Endothelial cell (in vitro differentiated cells): Measurements from ENCODE around the gene SHD.

DNA sequence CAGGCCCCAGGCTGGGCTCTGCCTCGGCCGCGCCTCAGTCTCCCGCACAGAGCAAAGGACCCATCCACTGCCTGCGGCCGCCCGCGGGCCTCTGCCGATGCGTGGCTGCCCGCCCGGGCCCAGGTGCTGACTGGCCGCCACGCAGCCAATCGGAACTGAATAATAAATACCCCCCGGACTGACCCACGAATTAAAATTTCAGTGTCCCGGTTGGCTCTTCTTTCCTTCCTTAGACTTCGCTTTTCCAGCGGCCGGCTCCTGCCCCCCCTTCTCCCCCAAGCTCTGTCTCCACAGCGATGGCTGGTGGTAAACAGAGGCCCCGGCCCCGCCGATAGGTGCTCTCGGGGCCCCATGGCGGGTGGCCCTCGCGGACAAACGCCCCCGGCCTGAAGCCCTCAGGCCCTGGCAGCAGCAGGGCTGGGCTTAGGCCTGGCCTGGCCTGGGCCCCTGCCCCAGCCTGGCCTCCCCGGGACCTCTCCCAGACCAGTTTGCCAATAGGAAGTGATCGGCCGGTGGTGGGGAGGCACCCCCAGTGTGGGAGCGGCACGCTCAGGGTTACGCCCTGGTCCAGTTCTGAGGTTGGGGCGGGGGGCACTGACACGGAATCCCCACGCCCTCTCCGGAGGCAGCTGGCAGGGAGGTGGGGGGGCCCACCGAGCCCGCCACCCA lies 2.5 kb downstream of the ZBTB7A start:
- PRO-cap = unidirectional peak, minus-strand start at position 93 of the sequence; bidirectional peak, plus-strand start at position 570 of the sequence, minus-strand start at position 477 of the sequence

- PRO-cap = no peak
These were observed 15.2 kb upstream of the ZBTB7A start for GRCh38 chr19:4081790-4082494.

DNA sequence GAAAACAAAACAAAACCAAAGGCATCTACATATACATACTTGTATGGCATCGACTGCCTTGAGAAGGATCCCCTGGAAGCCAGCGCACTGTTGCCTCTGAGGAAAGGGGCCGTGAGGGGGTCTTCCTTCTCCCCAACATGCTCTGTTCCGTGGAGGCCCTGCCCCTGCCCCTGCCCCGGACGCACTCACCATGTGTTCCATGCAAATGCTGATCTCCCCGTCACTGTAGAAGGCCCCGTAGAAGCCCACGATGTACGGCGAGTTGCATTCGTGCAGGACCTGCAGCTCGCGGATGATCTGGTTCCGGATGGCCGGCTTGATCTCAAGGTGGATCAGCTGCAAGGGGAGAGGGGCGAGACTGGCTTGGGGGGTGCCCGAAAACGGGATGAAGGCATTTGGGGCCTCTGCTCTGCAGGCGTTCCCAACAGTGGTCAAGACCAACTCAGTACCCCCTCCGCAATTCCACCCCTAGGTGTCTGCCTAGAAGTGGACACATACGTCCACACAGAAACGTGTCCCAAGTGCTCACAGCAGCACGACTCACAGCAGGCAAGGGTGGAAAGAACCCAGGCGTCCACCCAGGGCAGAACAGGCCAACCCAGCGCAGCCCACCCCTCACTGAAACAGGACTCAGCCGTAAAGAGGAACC lies 13.5 kb downstream of the MAP2K2 start:
- PRO-cap = no peak

GRCh38 chr19:4170949-4171797 lies 11.2 kb downstream of the SIRT6 start:
- PRO-cap = no peak

DNA sequence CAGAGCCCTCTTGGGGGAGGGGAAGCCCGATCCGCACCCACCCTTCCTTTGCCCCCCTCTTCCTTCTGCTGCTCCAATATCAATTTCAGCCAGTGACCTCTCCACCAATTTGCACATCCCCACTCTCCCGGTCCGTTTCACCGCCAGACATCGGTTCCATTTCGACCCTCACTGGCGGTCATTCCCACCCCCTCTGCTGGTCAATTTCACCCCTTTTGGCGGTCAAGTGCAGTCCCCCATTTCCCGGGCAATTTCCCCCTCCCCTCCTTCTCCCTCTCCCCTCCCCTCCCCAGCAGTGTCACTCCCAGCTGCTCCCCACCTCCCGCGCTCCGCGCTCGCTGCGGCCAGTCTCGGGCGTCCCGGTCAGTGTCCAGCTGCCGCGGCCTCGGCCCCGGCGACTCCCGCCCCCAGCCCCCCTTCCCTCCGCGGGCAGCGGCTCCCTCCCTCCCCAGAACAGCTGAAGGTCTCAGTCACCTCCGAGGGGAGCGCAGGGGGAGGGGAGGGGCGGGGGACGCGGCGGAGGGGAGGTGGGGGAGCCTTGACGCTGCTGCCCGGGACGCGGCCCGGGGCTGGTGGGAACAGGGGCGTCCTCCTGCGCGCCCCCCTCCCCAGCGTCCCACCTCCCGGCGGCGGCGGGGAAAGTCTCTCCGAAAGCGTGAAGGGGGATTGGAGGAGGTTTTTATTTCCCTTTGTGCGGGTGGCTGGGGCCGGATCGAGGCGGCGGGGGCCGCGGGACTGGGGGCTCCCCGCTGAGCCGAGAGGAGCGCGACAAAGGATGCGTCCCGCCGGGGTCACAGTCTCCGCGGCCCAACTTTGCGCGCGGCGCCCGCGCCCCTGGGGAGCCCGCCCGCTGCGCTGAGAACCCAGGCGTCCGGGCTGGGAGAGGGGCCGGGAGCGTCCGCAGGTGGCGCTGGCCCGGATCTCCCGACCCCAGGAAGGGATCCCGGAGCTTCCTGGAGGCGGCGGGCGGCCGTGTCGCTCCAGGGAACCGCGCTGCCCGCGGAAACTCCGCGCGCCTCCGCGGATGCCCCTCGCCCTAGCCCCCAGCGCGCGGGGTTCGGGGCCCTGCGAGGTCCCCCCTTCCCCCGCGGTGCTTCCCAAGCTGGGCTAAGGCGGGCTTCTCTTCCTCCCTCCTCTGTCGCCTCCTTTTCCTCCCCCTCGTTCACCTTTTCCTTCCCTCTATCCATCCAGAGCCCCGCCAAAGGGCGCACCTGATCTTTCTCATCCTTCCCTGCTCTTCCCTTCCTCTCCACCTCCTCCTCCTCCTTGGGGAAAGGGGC lies at the start of gene SHD:
Gene SHD, plus strand, starts transcription at position 544 of the 1,280 bp plus-strand sequence.
- PRO-cap = no peak

DNA sequence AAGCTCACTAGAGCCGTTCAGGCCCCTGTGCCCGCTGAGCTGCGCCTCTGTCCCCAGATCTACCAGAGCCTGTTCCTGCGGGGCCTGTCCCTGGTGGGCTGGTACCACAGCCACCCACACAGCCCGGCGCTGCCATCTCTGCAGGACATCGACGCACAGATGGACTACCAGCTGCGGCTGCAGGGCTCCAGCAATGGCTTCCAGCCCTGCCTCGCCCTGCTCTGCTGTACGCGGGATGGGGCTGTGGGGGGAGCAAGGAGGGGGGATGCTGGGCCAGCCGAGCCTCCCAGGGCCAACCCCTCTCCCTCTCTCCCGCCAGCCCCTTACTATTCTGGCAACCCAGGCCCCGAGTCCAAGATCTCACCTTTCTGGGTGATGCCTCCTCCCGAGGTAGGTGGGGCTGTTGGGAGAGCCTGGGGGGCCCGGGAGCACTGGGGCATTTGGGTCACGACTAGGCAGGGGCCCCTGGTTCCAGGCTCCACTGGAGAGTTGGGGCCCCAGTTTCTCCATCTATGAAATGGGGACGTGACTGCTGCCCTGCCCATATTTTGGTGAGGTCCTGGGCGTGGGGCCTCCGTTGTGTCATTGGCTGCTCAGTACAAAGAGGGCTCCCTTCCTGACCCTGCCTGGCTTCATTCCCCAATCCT lies 14.0 kb downstream of the MPND start:
- PRO-cap = no peak

- PRO-cap = no peak
These were observed 27.1 kb downstream of the MPND start for GRCh38 chr19:4370480-4370851.

- PRO-cap = no peak
These were observed 9.7 kb downstream of the SH3GL1 start for GRCh38 chr19:4390442-4391337.

GRCh38 chr19:4536640-4537255 lies 1.7 kb upstream of the PLIN5 start:
- PRO-cap = no peak

DNA sequence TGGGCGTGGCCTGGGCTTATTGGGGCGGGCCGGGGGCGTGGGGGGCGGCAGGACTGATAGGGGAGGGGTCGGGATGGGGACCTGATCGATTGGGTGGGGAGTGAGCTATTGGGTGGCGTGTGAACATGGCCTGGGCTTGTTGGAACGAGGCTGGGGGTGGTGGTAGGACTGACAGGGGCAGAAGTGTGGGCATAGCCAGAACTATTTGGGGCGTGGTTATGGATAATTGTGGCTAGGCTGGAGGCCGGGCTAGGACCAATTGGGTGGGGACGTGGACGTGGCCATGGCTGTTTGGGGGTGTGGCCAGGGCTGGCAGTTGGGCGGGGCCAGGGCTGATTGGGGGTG lies 3.0 kb downstream of the SEMA6B start:
- PRO-cap = no peak

DNA sequence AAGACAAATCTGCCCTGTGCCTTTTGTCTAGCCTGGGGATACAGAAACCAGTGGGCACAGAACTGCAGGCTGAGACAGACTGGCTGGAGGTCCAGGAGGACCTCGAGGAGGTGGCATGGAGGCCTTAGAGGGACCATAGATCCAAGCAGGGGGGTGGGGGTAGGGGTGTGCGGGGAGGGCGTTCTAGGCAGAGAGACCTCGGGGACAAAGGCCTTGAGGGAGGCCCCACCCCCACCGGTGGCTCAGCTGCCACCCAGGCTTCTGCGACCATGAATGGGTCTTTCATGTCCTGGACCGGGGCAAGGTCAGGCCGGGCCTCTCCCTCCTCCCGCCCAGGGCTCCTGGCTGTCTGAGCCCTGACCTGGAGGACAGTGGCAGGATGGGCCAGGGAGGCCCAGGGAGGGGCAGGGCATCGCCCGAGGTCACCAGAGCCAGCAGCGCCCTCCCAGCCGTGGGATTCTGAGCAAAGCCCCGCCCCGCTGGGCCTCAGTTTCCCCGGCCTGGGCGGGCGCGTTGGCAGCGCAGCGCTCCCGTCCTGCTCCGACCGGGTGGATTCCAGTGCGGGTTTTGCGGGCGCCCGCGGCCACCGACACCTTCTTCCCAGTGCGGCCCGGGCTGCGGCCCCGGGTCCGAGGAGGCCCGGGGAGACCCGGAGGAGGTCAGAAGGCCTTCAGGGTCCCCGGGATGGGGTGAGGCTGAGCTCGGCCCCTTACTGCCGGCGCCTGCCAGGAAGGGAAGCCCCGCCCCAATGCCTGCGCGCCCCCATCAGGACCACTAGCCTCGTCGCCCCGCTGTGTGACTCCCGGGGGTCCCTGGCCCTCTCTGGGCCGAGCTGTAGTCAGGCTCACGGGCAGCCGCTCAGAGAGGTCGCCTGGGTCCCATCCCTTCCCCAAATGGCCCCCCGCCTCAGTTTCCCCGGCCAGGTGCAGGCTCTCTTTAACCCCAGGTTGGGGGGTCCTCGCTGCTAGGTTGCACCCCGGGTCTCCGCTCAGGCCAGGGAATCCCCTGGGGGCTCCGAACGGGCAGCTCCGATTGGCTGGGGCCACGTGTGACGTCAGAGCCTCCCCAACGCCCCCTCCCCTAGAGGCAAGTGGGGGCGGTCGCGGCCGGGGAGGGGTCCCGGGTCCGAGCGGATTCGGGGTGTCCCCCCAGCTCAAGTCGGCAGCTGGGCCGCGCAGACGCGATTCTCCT lies 24.7 kb upstream of the SEMA6B start:
- PRO-cap = no peak

GRCh38 chr19:4722504-4723576 lies 802 bp downstream of the DPP9 start:
- PRO-cap = bidirectional peak, plus-strand start at chr19:4723256, minus-strand start at chr19:4723203

DNA sequence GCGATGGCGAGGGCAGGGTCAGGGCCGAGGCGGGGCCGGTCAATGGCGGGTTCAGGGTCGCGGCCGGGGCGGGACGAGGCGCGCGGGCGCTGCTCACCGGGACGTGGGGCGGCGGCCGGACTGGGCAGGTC lies 200 bp downstream of the DPP9 start:
- PRO-cap = no peak

DNA sequence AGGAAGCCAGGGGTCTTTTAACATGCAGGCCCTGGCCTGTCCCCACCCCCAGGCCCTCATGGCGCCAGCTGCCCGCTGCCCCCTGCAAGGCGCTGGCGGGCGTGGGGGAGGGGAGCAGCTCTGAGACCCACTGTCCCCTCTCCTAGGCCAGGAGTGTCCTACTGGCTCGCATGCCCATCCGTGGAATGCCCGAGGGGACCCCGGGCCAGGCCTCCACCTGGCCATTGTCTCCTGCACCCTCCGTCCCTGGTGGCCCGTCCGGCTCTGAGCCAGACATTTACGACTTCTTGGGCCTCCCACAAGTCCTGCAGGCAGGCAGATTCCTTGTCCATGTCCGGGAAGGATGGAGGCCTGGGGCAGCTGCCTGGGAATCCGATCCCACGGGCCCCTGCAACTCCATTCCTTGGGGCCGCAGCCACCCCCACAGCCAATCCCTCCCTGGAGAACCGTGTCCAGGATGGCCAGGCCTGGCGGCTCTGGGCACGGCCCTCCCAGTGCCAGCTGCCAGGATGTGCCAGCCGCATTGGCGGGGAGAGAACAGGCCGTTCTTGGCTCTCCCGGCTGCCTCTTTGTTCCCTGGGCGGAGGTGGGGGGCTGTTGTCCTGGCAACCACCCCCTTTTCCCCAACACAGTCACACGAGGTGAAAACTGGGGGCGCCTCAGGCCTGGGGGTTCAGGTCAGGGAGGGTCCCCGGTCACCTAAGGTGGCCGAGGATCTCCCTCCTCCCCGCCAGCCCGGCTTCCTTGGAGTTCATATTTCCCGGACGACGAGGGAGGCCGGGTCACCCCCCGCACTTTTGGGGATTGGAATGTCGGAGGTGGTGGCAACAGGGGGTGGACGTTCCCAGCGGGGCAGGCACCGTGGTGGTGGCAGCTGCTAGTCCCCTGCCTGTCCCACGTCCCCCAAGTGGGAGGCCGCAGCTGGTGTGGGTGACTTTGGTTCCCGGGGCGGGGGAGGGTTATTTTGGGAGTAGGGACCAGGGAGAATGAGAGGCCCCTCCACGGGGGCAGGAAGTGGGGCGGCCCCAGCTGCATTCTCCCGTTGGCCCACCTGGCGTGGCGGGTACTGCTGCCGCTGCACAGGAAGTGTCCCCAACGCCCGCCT lies 10.6 kb upstream of the PLIN3 start:
- PRO-cap = no peak

- PRO-cap = bidirectional peak, plus-strand start at chr19:4909823, minus-strand start at chr19:4909819; bidirectional peak, plus-strand start at chr19:4910120, minus-strand start at chr19:4909966; bidirectional peak, plus-strand start at chr19:4910525, minus-strand start at chr19:4910453
These were observed 612 bp downstream of the UHRF1 start for GRCh38 chr19:4909647-4910578.

- PRO-cap = no peak
These were observed 19.9 kb downstream of the UHRF1 start for GRCh38 chr19:4929153-4929596.

- PRO-cap = no peak
These were observed 18.3 kb upstream of the KDM4B start for GRCh38 chr19:4950534-4951184.

- PRO-cap = no peak
These were observed 66.1 kb downstream of the KDM4B start for GRCh38 chr19:5034754-5035624.

DNA sequence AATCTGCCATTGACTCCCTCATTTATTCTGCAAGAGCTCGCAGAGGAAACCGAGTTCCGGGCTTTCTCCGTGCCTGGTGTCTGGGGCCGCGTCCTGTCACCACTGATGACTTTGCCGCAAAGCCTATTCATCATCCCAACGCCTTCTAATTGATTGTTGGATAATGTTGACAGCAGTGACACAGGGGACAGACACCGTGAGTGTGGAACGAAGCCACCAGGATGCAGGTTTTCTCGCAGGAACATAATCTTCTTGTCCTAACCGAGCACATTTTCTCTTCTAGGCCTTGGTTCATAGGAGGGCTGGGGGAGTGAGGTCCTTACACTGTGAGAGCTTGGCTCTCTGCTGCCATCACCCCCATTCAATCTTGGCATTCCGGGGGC lies 110.2 kb downstream of the KDM4B start:
- PRO-cap = no peak

GRCh38 chr19:5152181-5152929 lies 183.4 kb downstream of the KDM4B start:
- PRO-cap = no peak